Hair follicular keratinocyte (primary cell): ENCODE results near the genes HUWE1, TSR2, TRO, USP51, KLF8, FAAH2 and NLRP2B.

DNA sequence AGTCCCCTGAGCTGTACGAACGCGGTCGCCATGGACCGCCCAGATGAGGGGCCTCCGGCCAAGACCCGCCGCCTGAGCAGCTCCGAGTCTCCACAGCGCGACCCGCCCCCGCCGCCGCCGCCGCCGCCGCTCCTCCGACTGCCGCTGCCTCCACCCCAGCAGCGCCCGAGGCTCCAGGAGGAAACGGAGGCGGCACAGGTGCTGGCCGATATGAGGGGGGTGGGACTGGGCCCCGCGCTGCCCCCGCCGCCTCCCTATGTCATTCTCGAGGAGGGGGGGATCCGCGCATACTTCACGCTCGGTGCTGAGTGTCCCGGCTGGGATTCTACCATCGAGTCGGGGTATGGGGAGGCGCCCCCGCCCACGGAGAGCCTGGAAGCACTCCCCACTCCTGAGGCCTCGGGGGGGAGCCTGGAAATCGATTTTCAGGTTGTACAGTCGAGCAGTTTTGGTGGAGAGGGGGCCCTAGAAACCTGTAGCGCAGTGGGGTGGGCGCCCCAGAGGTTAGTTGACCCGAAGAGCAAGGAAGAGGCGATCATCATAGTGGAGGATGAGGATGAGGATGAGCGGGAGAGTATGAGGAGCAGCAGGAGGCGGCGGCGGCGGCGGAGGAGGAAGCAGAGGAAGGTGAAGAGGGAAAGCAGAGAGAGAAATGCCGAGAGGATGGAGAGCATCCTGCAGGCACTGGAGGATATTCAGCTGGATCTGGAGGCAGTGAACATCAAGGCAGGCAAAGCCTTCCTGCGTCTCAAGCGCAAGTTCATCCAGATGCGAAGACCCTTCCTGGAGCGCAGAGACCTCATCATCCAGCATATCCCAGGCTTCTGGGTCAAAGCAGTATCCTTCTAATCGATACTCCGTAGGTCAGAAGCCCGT, 540 bp downstream of the TSPYL2 start:
- RAMPAGE, long total RNA, result no peak

- RAMPAGE, long total RNA, result no peak
Observed at GRCh38 chrX:53201401-53201666, 23.7 kb downstream of the KDM5C start.

DNA sequence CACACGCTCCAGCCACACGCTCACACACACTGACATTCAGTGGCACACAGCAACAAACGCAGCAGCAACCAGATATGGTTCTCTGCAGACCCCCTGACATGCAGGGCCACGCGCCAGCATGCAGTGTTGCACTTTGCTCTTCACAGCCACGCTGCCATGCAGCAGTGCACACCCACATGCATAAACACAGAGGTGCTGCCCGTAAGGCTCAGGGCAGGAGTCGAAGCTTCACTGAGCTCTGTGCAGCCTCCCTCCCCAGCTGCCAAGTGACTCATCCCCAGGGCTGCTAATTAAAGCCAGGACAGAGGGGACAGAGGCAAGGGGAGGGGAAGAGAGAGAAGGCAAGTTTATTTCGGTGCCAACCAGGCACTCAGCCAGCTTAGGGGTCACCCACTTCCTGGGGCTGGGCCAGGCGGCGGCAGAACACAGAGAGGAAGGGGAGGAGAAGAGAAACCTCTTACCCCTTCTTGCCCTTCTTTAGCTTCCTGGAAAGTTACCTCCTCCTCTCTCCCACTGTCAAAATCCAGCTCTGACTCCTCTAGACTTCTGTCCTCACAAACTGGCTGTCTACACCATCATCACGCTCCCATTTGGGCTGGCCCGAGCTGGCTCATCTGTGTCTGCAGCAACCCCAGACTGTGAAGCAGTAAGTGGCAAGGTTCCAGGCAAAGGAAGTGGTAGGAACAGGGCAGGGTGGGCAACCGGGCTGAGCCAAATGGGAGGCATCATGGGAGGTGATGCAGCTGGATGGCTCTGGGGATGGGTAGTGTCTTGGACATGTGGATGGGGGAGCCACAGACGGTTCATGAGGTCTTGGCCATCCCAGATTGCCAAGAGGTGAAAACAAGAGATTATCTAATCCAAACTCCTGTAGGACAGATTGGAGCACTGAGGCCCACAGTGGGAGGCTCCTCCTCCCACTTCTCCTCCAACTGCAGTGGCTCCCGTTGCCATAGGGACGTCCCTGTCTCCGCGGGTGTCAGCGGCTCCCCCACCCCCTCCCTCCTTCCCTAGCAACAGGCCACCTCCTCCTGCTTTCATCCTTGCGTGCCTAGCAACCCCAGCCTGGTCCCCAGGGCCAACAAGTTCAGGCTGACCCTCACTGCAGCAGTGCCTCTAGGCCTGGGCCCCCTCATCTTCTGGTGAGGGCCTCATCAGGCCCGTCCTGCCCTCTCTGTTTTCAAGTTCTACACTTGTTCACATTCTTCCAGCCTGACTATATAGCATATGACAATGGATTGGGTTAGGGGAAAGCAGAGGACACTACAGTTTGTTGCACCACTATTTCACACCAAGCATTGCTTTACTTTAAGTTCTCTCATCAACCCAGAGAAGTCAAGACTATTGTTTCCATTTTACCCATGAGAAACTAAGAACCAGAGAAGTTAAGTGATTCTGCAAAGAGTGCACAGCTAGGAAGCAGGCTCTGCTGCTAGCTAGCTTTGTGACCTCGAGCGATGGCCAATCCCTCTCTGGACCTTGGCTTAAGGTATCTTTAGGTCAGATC, 33.2 kb downstream of the IQSEC2 start:
- RAMPAGE, long total RNA, result no peak

DNA sequence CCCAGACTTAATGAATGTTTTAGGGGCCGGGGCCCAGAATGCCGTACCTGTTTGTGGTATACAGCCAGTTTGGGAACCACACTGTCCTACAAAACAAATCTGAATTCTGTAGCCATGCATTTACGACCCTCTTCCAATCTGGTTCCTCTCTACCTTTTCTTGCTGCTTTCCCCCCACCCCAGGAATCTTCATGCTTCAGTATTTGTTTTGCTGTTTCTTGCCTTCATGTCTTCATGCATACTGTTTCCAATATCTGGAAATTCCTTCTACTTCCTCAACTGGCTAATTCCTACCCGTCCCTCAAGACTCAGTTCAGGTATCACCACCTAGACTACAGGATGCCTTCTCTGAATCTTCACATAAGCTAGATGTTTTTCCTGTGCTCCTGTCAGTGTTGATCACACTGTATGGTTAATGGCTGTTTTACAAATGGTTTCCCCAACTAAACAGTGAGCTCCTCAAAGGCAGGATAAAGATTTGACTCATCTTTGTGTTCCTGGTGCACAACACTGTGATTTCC, 46.0 kb downstream of the SMC1A start:
- RAMPAGE, long total RNA, result no peak

- RAMPAGE, long total RNA, result no peak
Observed at GRCh38 chrX:53433663-53434040, 518 bp downstream of the HSD17B10 start.

DNA sequence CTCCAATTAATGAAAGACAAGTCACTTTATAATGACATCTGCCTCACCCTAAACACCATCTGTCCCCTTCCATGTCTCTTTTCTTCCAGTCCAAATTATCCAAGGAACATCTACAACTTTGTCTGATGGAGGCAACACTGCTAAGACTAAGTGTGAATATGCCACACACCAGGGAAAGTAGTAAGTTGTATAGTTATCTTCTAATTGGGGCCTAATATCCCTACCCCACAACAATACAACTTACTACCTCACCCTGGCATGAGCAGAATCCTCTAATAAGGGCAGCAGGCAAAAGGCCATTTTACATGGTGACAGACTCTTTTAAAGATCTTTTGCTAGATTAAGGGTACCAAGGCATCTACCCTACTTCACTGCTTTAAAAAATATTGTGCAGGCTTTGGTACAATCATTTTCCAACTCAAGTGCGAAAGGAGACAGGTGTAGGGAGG, 121.9 kb upstream of the HSD17B10 start:
- RAMPAGE, long total RNA, result no peak

GRCh38 chrX:53685868-53687232, at the start of gene HUWE1:
HUWE1 (minus strand) TSS chrX:53686719.
- RAMPAGE, long total RNA, result no peak

- RAMPAGE, long total RNA, result no peak
Observed at GRCh38 chrX:53984980-53985245, 59.4 kb downstream of the PHF8 start.

- RAMPAGE, long total RNA, result start-site peak on the plus strand at chrX:54440404-54440423, 370 and 19 reads in 2 replicates
Observed at GRCh38 chrX:54439857-54440551, at the start of gene TSR2. TSR2 (plus strand) TSS chrX:54440404.

DNA sequence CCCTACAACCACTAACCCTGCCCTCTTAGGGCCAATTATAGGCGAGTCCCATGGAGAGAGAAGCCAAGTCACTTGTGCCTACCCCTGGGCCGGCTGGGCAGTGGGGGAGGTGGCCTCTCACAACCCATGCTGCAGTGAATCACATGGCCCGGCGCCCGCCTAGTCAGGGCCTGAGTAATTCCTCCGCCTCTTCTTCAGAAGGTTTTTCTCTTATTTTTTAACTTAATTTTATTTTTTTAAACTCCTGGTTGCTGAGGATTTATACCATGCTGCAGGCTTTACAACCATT, 3.6 kb downstream of the FGD1 start:
- RAMPAGE, long total RNA, result no peak

GRCh38 chrX:54548399-54549095, 18.5 kb downstream of the GNL3L start:
- RAMPAGE, long total RNA, result no peak

GRCh38 chrX:54808008-54809006, 762 bp downstream of the MAGED2 start:
- RAMPAGE, long total RNA, result start-site peak on the plus strand at chrX:54808340-54808408, 72 and 30 reads in 2 replicates

DNA sequence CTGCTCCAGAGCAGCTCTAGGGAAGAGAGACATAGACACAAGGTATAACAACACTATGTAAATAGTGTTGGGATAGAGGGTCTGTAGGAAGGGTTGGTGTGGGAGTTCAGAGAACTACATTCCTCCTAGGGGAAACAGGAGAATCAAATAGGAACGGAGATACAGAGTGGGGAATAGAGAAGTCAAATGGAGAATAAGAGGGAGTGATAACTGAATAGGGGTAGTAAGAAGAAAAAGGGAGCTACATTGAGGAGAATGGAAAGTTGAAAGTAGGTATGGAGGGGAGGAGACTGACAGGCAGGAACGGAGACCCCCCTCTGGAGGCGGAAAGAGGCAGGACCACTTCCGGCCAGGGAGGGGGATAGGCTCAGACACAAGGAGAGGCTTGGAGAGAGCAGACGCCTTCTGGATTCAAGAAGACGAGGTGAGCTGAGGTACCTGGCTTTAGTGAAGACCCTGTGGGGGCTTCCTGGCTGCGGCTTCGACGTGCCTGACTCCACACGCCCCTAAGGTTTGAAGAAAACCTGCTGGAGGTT, at the start of gene TRO:
Gene TRO (plus strand): TSS at position 370 of the 536 bp plus-strand sequence.
- RAMPAGE, long total RNA, result no peak

DNA sequence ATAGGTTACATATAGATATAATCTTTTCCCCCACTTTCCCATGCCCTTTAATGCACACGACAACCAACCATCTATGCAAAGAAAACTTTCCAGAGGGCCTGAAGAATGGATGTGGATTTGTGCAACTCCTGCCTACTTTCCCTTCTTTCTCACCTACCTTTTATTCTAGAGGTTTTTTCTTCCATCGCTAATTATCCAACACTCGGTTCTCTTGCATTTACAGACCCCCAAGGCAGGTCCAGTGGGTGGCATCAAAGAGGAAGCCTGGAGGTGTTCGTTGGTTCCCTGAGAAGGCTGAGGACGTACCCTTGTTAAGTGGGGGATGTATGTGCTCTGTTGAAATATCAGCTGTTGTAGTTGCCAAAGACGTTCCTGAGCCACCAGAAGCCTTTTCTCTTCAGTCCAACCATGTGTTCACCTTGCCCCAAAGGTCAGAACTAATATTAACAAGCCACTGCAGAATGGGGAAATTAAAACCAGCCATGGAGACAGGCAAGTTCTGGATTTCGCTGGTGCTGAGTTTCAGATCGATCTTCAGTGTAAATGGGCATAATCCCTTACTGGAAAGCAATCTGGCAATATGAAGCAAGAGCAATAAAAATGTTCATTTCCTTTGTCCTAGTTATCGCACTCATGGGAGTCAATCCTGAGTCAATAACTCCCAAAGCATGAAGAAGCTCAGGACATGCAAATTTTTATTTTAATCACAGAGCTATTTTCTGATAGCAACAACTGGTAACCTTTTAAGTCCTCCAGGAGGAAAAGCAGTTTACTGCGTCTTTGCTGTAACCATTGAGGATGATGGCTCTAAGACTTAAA, 1.7 kb upstream of the APEX2 start:
- RAMPAGE, long total RNA, result no peak

DNA sequence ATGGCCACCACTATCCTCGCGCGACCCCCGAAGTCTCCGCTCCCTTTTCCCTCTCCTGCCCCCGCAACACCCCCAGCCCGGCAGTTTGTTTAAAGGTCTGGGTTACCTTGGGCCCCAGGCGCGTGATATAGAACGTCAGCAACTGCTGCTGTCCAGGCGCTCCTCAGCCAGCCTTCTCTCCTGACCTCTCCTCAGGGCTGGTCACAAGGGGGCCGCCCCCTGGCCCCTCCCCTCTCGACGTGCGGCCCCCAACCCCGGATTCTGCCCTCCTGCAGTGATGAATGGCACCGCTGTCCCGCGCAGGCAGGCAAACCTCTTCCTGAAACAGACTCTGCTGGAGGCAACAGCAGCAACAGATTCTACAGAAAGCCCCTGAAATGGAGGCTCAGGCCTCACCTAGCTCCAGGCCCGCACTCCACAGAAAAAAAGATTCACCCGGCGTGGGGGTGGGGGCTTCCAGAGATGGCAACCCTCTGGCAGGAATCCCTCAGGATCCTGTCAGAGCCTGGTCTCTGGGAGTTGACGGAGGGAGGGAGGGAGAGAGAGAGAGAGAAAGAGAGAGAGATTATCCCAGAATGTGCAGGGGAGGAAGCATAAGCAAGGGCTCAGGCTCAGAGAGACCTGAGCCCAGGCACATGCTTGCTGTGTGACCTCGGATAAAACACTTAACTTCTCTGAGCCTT, at the start of gene USP51:
Gene USP51 (minus strand): TSS at position 179 of the 683 bp plus-strand sequence.
- RAMPAGE, long total RNA, result no peak

- RAMPAGE, long total RNA, result no peak
Observed at GRCh38 chrX:56232121-56232585, at the start of gene KLF8. KLF8 (plus strand) TSS chrX:56232356.

- RAMPAGE, long total RNA, result no peak
Observed at GRCh38 chrX:56800591-56801204, 71.7 kb downstream of the NBDY start.

GRCh38 chrX:57286331-57287551, at the start of gene FAAH2:
FAAH2 (plus strand) TSS chrX:57286706.
- RAMPAGE, long total RNA, result no peak

DNA sequence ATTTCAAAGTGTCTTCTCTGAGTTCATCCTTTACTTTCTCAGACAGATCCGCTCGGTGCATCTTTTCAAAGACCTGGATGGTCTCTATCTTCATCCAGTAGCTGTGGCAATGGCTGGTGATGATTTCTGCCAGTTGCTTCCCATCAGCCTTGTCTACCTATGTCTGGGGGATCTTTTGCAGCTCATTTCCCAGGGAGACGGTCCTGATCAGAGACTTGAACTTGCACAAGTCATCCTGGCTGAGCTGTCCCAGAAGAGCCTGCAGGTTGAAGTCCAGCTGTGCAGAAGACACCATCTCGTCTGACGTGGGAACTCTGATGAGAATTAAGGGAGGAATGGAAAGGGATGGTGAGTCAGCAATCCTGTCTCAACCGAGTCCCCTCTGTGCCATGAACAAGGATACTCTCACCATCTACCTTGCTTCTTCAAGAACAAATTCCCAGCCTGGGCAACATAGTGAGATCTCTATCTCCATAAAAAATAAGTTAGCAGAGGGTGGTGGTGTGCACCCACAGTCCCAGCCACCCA, at the start of gene NLRP2B:
Gene NLRP2B (minus strand): TSS at position 295 of the 528 bp plus-strand sequence.
- RAMPAGE, long total RNA, result no peak

GRCh38 chrX:57908868-57909428, 1.3 kb downstream of the ZXDA start:
- RAMPAGE, long total RNA, result no peak